Mesenchymal stem cell of adipose (primary cell): Measurements from ENCODE around the gene ARHGAP12.

DNA sequence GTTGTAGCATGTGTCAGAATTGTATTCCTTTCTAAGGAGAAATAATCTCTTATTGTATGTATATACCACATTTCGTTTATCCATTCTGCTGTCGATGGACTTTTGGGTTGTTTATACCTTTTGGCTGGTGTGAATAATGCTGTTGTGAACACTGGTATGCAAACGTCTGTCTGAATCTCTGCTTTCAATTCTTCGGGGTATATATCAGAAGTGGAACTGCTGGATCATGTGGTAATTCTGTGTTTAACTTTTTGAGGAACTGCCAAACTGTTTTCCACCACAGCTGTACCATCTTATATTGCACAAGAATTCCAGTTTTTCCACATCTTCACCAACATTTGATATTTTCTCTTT lies 270.9 kb downstream of the ZEB1 start:
- CAGE, long polyA plus RNA, result no peak

DNA sequence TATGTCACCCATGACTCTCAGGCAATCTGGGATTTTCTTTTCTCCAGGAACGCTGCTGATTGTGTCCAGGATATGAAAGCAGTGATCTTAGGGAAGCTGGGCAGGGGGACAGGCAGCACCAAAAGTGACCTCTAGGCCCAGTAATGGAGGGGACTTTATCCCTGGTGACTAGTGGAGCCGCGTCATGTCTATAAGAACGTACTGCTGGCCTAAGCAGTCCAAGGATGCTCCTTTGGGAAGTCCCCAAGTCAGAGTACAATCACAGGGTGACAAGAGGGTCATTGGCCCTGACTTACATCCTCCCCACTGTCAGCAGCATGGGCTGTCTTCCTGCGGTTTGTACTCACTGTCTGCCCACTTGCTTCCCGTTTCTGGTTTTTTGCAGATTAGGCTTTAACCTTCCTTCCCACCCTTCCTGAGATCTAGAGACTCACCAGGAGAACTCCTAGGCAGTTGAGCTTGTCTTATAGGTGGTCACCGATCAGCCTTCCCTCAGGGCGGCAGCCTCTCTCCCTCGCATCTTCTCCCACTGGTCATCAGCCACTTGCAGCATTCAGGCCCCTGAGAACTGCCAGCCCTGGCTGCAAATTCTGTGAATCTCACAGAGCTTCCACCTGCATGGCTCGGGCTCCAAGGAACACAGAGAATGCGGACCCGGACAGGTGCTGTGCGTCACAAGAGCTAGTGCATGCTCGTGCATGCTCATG lies 177.2 kb downstream of the ARHGAP12 start:
- CAGE, long polyA plus RNA, result no peak

DNA sequence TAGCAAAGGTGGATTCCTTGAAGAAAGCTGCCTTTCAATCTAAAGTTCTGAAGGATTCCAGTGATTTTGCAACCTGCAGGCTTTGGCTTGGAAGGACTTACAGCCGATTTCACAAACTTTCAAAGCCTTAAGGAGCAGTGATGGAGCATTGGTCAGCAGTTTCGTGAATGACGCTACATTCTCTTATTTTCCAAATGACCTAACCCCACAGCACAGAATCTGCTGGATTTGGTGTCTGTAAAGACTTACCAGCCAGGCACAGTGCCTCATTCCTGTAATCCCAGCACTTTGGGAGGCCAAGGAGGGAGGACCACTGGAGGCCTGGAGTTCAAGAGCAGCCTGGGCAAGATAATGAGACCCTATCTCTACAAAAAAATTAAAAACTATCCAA lies 167.4 kb downstream of the ARHGAP12 start:
- CAGE, long polyA plus RNA, result no peak

DNA sequence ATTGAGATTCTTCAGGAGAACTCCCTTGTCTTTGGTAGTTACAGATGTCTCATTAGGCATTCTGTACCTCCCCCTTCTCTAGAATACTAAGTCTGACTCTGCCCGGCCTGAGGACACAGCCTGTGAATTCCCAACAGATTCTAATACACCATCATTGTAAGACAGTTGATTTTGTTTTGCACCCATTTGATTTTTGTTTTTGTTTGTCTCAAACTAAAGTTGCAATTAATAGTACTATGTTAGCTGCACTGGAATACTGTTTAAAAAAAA lies 124.7 kb downstream of the ARHGAP12 start:
- CAGE, long polyA plus RNA, result no peak

DNA sequence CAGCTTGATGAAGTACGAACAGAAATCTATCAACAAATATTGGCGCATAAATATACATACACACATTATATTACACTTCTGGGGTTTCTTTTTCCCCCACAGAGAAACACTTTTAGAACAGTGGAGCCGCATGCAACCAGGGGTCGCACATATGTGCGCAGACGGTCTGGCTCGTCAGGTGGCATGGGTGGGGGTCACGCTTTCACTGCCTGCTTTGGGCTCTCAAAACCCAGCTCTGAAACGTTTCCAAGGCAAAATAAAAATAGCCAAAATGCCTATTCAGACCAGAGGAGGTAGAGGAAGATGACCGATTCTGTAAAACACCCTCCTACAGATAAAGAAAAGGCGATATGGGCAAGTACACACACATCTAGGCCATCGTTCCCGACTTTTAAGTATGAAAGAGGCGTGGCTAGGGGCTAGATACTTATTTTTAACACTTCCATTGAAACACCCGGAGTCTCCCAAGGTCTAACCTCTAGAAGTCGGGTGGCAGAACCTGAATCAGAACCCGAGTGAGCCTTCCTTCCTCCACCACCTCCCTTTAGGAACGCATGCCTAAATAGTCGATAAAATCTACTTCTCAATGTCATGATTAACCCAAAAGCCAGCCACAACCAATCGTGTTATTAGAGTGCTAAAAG lies 1.5 kb downstream of the ARHGAP12 start:
- CAGE, long polyA plus RNA, result no peak

DNA sequence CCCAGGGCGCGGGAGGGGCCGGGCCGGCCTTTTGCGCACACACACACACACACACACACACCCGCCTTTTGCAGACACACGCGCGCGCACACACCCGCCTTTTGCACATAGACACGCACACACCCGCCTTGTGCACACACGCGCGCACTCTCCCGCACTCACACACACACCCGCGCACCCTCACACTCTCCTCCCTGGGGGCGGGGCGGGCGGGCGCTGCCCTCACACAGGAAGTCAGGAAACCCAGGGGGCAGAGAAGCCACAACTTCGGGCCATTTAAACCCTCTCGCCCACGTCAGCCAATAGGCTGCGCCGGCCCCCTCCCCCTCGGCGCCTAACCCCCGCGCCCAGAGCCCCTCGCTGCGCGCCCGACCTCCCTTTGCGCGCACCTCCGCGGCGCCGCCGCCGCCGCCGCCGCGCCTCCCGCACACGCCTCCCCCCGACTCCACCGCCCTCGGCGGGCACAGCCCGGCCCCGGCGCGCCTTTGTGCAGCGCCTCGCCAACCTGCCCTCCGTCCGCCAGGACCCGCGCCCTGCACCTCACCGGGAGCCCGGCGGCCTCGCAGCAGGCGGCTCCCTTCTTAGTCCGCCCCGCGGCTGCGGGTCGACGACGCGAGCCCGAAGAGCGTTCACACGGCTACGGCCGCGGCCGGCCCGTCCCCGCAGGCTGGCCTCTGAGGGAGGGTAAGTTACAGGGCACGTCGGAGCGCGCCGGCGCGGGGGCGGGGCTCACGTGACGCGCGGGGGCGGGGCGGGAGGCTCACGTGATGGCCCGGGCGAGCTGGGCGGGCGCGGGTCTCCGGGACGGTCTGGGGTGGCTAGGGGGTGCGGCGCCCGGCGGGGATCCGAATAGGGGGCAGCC lies at the start of gene ARHGAP12:
Gene ARHGAP12, minus strand, starts transcription at position 693 of the 862 bp plus-strand sequence.
- CAGE, long polyA plus RNA, result no peak

- CAGE, long polyA plus RNA, result no peak
Measured at GRCh38 chr10:32051815-32052361, 4.3 kb downstream of the KIF5B start.

GRCh38 chr10:32918214-32918784 lies 39.7 kb downstream of the ITGB1 start:
- CAGE, long polyA plus RNA, result no peak

DNA sequence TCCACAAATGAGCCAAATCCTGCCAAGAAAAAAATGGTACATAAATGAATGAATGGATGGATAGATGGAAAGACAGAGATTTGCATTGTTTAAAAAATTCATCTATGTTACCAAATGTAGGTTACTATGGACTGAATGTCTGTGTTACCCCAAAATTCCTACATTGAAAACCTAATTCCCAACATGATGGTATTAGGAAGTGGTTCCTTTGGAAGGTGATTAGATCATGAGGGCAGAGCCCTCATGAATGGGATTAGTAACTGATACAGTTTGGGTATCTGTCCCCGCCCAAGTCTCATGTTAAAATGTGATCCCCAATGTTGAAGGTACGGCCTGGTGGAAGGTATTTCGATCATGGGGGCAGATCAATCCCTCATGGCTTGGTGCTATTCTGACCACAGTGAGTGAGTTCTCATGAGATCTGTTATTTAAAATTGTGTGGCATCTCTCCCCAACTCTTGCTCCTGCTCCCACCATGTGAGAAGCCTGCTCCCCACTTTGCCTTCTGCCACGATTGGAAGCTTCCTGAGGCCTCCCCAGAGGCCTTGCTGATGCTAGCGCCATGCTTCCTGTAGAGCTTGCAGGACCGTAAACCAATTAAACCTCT lies 31.8 kb downstream of the ITGB1 start:
- CAGE, long polyA plus RNA, result no peak

DNA sequence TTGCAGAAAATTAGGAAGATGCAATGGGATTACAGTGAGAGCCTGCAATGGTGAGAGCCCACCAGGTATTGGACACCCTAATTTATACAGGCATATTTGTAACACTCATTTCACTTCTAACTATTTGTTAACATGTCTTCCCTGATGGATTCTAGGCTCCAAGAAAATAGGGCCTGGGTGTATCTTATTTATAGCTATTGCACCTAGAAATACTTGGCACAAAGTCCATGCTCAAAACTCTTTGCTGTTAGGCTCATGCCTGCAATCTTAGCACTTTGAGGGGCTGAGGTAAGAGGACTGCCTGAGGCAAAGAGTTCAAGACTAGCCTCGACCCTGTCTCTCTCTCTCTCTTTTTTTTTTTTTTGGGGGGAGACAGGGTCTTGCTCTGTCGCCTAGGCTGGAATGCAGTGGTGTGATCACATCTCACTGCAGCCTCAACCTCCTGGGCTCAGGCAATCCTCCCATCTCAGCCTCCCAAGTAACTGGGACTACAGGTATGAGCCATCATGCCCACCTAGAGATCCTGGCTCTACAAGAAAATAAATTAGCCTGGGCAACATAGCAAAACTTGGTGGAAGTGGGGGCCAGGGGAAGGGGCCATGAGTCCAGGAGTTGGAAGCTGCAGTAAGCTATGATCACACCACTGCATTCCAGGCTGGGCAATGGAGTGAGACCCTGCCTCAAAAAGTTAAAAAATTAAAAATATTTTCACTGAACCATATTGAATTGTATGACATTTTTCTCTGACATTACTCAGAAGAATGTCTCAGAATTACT lies 15.5 kb downstream of the ITGB1 start:
- CAGE, long polyA plus RNA, result no peak

GRCh38 chr10:32972350-32972867 lies 14.4 kb upstream of the ITGB1 start:
- CAGE, long polyA plus RNA, result no peak

DNA sequence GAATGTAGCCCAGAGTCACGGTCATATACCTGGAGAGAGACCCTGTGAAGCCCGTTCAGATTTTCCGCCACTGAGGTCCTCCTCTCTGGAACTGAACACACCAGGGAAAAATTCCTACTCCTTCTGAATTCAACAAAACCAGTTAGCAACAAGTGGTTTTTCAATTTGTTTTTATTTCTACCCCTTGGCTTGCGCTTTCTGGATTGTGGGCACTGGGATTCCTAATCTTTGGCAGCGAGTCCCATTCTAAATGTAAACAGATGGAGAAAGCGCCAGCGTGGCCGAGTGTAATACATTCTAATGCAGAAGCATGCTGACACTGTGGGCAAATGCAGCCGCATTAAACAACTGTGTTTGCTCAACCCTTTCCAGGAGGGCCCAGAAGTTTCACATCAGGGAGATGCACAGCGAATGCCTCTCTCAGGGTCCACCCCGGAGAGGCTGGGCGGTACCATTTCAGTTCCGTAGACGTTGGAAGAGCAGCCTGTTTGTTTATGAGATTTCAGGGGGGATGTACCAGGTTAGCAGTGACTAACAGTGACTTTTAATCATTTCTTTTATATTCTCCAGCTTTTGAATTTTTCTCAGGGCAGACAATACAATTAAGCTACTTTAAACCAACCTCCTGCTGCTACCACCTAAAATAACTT lies 164.0 kb upstream of the ITGB1 start:
- CAGE, long polyA plus RNA, result no peak

- CAGE, long polyA plus RNA, result no peak
Measured at GRCh38 chr10:33142405-33142911, 184.4 kb upstream of the ITGB1 start.

DNA sequence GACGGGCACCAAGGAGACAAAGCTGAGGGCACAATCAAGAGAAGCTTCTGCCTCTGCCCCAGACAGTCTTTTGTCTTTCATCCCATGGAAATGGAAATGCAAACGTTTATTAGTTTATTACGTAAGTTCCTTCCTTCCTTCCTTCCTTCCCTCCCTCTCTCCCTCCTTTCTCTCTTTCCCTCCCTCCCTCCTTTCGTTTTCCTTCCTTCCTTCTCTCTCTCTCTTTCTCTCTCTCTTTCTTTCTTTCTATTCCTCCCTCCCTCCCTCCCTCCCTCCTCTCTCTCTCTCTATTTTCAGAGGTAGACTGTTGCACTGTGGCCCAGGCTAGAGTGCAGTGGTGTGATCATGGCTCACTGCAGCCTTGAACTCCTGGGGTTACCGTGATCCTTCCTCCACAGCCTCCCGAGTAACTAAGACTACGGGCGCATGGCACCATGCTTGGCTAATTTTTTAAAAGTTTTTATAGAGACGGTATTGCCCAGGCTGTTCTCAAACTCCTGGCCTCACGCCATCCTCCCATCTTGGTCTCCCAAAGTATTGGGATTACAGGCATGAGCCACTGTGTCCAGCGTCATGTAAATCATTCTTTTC lies 20.6 kb downstream of the NRP1 start:
- CAGE, long polyA plus RNA, result no peak

DNA sequence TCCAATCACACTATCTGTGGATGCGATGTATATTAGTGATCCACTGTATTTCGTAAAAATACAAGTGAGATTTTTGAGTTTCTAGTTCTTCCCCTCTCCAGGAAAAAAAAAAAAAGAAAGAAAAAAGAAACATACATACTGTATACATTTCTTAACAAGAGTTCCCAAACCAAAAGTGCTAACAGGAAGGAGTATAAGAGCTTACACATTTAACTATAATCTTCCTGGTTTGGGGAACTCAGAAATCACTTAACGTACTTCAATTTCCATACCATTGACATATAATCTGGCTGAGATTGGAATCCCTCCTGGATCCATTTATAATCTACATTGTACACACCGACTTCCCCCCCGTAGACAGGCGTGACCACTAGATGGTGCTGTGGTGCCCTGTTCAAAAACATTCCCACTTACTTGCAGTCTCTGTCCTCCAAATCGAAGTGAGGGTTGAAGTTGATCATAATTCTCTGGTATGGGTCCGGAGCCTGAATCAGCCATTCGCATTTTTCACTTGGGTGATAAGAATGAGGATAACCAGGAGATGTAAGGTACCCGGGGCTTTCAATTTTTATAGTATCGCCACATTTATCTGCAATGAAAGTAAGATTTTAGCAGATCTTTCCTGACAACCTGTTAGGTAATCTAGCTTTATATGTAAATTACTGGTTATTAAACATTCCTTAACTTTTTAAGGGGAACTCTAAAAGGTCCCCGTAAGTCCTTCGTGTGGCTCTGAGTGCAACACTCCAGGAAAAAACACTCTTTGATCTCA lies 4.0 kb downstream of the NRP1 start:
- CAGE, long polyA plus RNA, result no peak

DNA sequence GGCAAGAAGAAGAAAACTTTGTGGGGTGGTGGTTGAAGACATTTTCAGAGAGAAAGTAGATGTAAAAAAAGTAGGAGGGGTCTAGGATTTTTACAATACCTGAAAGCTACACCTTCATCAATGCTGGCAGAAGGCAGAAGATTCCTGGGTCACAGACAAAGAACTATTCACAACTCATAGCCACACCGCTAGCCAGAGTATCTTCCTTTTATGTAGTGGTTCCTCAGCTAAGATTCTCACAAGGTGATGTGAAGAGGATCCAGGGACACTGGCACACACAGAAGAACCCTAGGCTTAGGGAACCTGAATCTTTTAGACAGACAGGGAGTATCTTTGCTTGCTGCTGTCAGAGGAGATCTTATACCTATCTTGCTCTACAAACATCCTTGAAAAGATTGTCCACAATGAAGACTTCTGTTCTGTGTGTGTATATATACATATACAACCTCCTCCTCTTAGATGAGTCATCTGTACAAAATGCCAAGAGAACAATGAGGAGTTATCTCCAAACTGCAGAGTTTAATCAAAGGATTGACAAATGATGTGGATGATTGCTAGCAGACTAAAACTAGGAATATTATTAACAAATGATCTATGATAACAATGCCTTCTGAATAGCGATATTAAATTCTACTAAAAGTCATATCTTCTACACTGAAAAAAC lies 409.4 kb downstream of the PARD3 start:
- CAGE, long polyA plus RNA, result no peak

DNA sequence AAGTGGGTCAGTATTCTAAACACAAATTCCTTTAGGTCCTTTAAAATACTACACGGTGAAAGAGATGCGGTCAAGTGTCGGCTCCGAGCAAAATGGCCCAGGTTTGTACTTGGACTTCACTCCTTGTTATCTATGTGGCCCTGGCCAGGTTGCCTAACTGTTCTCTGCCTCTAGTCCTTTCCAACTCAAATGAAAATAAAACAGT lies 344.8 kb downstream of the PARD3 start:
- CAGE, long polyA plus RNA, result no peak

GRCh38 chr10:34675356-34676353 lies 139.4 kb downstream of the PARD3 start:
- CAGE, long polyA plus RNA, result no peak

DNA sequence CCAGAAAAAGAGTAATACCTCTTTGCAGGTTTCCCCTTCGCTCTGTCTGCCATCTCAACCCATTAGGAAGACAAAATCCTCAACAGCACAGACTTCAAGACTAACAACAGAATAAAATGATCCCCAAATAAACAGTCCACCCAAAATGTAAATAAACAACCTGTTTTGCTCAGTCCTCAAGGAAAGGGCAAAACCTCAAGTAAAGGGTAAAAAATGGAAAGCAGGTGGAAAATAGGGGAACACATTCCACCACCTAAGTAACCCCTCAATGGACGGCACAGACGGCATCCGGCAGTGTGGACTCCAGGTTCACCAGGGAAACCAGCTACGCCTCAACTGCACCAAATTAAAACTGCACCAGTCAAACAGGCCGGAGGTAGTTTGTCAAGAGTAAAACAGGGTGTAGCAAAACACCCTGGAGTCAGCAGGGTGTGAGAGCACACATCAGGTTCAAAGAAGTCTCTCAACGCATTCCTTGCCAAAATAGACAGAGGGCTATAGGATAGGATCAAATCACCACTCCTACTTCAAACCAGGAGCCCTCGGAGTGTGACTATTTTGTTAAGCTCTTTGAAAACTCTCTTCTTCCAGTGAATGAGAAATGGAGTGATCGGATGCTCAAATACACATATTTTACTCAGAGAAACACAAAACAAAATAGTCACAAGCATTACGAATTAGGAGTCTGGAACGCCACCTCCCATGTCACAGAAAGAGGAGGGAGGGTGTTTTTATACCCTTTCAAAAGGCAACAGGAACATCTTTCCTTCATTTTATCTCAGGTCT lies 136.0 kb downstream of the PARD3 start:
- CAGE, long polyA plus RNA, result no peak

DNA sequence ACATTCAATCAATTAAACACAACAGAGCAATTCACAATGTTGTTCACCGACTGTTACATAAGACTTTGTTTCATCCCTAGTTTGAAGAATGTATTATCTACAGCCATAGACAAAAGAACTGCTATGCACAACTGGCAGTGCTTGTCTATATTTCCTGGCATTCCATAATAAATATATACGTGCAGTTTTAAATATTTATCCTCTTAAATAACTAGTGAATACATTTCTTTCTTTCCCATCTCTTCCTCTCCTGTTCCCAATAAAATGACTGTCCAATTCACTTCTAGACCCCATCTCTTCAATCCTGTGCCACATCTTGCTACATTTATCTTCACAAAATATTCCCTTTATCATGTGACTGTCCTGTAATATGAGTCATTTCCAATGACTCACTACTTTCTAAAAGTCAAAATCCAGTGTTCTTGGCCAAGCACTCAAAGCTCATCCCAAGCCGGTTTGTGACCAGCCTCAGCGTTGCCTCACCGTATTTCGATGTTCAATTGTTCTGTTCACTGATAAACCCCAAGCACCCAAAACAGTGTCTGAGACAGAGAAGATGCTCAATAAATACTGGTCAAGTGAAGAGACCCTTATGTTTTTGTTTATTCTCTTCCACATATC lies 104.8 kb downstream of the PARD3 start:
- CAGE, long polyA plus RNA, result no peak